ENCODE results near the genes STMND1 and RNF144B.

DNA sequence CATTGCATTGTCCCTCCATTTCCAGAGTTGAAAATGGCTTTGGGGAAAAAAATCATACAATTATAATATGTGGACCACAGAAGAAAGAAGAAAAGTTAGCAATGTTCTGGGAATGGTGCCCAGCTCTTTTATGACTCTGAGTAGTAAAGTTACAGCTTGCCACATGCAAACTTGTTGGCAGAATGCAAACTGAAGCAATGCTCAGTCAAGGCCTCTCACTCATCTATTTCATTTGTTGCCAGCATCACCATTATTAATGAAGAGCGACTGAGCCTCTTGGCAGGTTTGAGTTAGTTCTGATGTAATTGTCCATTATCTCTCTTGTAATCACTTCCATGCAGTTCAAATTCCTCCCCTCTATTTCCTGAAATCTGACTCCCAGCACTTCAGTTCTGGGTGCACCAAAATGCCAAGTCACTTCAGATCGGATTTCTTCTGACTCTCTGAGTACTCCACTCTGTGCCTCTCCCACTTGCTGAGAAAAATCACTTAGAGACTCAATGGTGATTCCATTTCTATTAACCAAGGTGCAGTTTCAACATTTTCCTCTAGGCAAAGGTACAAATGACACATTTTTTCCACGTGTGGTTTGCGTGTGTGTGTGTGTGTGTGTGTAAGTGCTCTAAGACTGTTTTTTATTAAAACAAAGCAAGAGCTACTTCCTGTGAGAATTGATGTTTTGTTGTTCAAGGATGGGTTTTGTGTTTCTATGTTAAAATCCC, 154.3 kb upstream of the STMND1 start:
- CAGE, long polyA plus RNA: no peak
- RRBS: no CpG with 5 or more reads among the region's 4 CpGs

DNA sequence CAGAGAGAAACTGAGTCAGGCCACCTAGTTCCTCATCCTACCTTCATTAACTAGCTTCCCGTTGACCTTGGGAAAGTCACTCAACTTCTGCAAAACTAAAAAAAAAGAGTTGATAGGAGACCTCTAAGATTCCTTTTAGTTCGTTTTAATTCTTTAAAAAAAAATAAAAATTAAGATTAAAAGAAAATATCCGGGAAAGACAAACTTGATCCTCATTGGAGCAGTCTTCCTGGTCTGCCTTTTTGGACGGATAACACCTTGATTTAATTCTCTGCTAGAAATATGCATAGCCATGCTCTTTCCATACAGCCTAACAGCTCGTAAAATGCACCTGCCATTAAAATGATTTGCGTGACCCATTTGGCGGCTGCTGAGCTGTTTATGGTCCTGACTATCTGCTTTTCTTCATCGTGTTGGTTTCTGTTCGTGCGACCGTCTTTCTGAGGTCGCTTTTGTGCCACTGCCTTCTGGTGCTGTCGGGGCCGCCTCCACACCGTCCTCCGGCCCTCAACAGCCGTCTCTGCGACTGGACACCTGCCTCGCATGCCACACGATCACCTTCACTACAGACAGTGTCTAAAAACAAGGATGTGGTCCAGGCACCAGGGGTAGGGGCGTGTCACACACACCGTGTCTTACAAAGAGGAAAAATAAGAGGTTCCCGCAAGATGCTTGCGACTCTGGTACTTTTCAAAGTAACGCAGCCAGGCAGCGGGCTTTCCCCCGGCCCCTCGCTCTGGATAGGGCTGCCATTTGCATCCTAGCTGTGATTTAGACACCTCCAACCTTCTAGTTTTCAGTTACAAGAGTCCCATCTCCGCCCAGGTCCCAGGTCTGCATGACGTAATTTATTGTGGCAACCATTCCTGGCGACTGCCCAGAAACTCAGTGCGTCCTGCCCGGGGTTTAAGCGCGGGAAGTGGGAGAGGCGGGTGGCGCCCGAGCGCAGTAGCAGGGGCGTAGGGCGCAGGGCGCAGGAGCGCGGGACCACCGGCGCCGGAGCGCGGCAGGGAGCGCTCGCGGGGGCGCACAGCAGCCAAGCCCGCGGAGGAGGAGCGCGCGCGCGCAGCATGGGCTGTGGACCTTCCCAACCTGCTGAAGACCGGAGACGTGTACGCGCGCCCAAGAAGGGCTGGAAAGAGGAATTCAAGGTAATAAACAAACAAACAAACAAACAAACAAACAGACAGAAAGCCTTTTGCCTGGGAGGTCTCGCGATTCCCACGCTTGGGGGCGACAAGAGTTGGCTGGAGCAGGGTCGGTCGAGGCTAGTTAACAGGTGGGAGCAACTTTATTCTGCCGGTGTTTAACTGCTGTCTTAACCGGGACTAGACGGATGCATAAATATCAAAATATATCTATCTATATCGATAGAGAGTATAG, at the start of gene STMND1:
Gene STMND1 (plus strand): TSS at position 863 of the 1,383 bp plus-strand sequence.
- CAGE, long polyA plus RNA: no peak
- RRBS: 2% methylated on average over 18 of the region's 75 CpGs

GRCh38 chr6:17200406-17200807, 80.8 kb upstream of the RBM24 start:
- CAGE, long polyA plus RNA: no peak
- RRBS: 27% methylated on average over 15 of the region's 36 CpGs

GRCh38 chr6:17279087-17279417, 2.1 kb upstream of the RBM24 start:
- CAGE, long polyA plus RNA: no peak
- RRBS: no CpG with 5 or more reads among the region's 6 CpGs

- CAGE, long polyA plus RNA: no peak
- RRBS: no CpG with 5 or more reads among the region's 10 CpGs
Observed at GRCh38 chr6:17581306-17581785, 18.8 kb upstream of the FAM8A1 start.

DNA sequence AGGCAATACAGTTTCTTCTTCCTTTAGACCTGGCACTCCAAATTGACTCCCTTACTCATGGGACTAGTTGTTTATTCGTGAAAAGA, 1.0 kb downstream of the FAM8A1 start:
- CAGE, long polyA plus RNA: no peak
- RRBS: no CpG with 5 or more reads among the region's 1 CpG

DNA sequence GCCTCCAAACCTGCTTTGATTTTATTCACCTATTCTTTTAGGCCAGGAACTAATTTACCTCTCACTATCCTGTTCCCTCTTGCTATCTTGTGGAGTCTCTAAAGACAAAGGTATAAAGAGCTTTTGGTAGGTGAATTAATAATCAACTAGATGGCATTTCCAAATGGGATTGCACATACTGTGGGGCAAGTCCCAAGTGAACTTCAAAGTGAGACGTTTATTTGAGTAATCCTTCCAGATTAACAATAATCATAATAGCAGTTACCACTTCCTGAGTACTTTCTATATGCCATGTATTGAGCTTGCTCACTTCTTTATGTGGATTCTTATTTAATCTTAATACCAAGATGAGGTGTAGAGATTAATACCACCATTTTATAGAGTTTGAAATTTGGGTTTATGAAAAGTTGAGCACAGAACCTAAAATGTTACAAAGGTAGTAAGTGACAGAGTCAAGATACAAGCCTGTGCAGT, 2.9 kb downstream of the FAM8A1 start:
- CAGE, long polyA plus RNA: no peak
- RRBS: no CpG with 5 or more reads among the region's 1 CpG

- CAGE, long polyA plus RNA: no peak
- RRBS: no CpG with 5 or more reads among the region's 9 CpGs
Observed at GRCh38 chr6:17669403-17669989, 37.2 kb downstream of the NUP153 start.

- CAGE, long polyA plus RNA: no peak
- RRBS: no CpG with 5 or more reads among the region's 4 CpGs
Observed at GRCh38 chr6:17865632-17866507, 121.6 kb downstream of the KIF13A start.

DNA sequence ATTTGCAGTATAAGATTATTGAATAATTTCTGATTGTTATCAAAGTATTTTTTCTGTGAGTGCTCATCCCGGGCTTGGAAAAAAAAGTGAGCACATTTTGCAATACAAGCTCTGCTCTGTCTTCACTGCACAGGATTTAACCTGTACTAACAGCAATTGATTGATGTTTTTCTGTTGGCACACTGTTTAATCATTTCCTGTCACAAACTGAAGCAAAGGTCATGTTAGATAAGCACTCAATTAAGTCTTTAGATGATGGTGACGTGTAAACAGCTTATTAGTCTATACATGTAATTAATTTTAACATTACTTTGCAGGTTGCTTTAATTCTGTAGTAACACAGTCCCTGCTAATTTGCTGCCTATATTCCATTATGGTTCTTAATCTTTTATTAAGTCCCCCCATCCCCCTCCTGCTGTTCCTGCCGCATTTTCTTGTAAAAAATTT, 65.6 kb downstream of the NHLRC1 start:
- CAGE, long polyA plus RNA: no peak
- RRBS: no CpG with 5 or more reads among the region's 3 CpGs

DNA sequence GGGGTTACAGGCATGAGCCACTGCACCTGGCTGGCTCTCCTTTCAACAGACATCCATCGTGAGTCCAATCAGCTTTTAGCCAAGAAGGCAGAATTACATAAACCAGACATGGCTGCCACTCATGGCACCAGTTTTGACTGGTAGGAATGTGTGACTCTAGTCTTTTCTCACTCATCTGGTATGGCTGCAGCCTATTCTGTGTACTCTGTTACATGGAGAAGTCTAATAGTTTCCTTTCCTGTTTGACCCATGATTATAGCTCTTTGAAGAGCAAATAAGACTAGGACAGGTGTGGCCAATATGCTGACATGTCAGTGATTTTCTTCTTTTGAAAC, 27.0 kb upstream of the RNF144B start:
- CAGE, long polyA plus RNA: no peak
- RRBS: no CpG with 5 or more reads among the region's 1 CpG

DNA sequence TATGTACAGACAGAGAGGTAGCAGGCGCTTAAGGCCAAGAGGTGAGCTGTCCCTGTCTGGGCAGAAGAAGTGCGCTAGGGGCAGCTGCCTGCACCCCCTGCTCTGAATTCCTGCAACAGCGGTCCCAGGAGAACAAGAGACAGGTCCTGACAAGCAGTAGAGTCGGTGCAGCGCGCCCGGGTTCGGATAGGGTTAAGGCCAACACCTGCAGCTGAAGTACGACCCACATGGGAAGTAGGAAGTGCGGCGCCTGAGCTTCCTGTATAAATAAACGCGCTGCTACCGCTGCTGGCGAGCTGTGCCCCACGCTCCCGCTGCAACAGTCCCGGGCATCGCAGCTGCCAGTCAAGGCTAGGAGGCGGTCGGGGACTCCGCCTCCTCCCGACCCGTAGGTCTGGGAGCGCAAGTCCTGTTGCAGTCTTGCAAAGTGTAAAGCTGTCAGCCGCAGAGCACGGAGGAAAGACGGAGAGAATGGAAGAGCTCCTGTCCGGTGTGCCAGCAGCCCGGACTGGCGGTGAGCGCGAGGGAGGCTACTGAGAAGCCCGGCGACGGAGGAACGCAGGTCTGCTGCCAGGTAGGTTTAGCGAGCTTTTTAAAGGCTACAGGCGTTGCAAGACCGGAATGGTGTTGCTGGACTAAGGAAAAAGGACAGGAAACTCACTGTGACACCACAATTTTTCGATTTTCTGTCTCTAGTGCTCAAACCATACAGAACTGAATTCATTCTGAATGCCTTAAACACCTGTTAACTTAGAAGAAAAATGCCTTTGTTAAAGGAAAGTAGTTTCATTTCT, at the start of gene RNF144B:
Gene RNF144B (plus strand): TSS at position 294 of the 794 bp plus-strand sequence.
- CAGE, long polyA plus RNA: no peak
- RRBS: 1% methylated on average over 11 of the region's 41 CpGs

GRCh38 chr6:19822675-19823073, 14.5 kb upstream of the ID4 start:
- CAGE, long polyA plus RNA: no peak
- RRBS: no CpG with 5 or more reads among the region's 6 CpGs

DNA sequence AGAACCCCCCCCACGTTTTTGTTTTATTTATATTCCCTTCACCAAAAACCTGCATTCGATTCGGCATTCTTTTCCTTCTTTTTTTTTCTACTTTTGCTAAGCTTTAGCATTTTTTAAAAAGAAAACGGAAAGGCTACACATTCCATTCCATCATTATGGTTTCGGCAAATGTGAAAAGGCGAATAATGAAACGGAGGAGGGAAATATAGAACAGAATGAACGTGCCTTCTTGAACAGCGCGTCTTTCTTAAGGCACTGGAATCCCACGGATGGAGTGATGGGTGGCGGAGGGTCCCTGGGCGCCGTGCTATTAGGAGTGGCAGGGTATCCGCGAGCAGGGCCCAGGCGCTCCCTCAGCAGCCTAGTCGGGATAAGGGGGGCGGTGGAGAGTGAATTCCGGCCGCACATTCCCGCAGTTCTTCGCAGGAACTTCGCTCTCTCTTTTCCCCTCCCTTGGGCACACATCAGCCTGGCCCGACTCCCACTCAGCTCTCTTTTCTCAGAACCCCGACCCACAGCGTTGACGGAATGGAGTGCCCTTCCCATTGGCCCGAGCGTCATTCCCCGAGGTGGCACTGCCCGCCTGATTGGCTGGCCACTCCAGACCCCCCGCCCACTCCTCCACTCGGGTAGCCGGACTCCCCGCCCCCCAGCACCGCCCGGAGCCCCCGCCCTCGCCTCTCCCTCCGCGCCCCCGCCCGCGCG, 454 bp upstream of the ID4 start:
- CAGE, long polyA plus RNA: no peak
- RRBS: no CpG with 5 or more reads among the region's 46 CpGs

DNA sequence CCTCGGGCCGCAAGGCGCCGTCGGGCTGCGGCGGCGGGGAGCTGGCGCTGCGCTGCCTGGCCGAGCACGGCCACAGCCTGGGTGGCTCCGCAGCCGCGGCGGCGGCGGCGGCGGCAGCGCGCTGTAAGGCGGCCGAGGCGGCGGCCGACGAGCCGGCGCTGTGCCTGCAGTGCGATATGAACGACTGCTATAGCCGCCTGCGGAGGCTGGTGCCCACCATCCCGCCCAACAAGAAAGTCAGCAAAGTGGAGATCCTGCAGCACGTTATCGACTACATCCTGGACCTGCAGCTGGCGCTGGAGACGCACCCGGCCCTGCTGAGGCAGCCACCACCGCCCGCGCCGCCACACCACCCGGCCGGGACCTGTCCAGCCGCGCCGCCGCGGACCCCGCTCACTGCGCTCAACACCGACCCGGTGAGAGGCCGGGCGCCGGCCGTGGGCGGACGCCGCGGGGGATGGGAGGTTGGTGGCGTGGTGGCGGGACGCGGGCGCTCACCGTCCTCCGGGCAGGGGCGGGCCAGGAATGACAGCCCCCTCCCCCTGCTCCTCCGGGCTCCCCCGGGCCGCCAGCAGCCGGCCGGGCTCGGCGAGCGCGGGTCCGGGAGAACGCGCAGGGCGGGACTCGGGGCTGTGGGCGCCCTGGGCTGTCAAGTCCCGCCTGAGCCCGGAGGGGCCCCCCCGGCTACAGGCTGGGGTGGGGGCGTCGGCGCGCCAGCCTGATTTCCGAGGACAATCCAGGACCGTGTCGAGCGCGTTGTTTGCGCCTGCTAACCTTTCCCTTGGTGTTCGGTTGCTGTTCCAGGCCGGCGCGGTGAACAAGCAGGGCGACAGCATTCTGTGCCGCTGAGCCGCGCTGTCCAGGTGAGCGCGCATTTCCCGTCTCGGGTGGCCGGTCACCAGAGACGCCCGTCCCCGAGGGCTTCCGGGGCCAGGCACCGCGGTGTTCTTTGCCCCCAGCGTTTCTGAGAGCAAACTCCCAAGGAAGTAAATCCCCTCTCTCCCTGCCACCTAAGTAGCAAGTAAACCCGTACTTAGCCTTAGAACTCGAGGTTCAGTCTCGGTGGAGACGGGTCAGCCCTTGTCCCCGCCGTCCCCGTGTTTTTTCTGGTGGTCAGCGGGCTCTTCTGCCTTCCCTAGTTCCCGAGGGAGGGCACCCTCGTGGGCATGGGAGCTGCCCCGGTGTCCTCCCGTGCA, 1.0 kb downstream of the ID4 start:
- CAGE, long polyA plus RNA: no peak
- RRBS: 1% methylated on average over 50 of the region's 131 CpGs

- CAGE, long polyA plus RNA: no peak
- RRBS: 2% methylated on average over 10 of the region's 27 CpGs
Observed at GRCh38 chr6:19838976-19839726, 2.0 kb downstream of the ID4 start.

GRCh38 chr6:19841237-19841994, 4.2 kb downstream of the ID4 start:
- CAGE, long polyA plus RNA: no peak
- RRBS: no CpG with 5 or more reads among the region's 2 CpGs

DNA sequence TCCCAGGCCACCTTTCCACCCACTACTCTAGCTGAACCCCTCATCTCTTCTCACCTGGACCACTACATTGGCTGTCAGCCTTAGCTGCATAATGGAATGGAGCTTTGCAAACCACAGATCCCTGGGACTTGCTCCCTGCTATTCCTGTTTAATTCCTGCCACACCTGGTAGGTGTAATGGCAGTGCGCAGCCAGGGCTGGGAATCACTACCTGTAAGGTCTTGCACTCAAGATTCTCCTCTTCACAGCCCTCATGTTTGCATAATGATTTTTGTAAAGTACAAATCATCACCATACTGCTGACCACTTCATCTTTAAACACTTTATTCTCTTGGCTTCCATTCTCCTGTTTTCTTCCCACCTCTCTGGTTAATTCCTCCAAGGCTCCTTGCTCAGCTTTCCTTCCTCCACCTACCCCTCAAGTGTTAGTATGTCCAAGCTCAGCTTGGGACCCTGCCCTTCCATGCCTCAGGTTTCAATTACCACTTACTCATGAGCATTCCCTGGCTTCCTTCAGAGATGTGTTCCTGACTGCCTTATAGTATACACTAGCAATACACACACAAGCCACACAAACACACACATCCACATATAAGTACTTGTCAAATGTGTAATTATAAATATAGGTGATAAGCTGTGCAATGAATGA, 67.7 kb downstream of the MBOAT1 start:
- CAGE, long polyA plus RNA: no peak
- RRBS: no CpG with 5 or more reads among the region's 1 CpG

- CAGE, long polyA plus RNA: no peak
- RRBS: 93% methylated on average over 3 of the region's 6 CpGs
Observed at GRCh38 chr6:20200761-20201413, 11.4 kb downstream of the MBOAT1 start.

GRCh38 chr6:20209945-20210849, 2.1 kb downstream of the MBOAT1 start:
- CAGE, long polyA plus RNA: no peak
- RRBS: no CpG with 5 or more reads among the region's 6 CpGs

Measured in osteoblast (primary cell).